SK-N-SH (cell line): ENCODE data around the gene ALCAM.

- RRBS, result no CpG with 5 or more reads among the region's 2 CpGs
CAGE:
- cytosol, long polyA plus RNA, result no peak
- long polyA plus RNA, result no peak
- nucleus, long polyA plus RNA, result no peak
Measured at GRCh38 chr3:101578049-101578538, 4.1 kb downstream of the PCNP start.

DNA sequence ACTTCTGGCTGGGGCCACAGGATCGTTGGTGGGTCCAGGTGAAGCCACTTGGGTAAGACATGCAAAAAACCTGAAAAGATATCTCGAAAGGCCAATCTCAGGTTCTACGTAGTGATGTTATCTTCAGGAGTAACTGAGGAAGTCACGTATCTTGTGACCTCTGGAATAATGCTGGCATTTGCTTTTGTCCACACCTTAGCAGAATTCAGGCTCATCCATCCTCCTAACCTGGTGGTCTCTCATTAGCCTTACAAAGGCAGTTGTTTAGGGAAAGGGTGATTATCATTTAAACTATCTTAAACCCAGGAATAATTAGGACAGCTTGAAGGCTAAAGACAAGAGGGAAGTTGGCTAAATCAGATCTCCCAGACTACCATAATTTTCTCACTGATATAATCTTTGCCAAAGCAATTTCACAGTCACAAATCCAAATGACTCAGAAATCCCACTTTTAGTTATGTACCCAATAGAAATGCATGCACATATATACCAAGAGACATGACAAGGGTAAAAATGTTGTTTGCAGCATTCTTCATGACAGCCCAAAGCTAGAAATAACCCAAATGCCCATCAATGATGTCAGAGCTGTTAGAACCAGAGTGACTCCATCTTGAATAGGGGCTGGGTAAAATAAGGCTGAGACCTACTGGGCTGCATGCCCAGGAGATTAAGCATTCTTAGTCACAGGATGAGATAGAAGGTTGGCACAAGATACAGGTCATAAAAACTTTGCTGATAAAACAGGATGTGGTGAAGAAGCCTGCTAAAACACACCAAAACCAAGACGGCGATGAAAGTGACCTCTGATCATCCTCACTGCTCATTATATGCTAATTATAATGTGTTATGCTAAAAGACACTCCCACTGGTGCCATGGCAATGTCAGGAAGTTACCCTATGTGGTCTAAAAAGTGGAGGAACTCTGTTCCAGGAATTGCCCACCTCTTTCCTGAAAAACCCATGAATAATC, 33.2 kb downstream of the ZBTB11 start:
- RRBS, result no CpG with 5 or more reads among the region's 6 CpGs
CAGE:
- cytosol, long polyA plus RNA, result no peak
- long polyA plus RNA, result no peak
- nucleus, long polyA plus RNA, result no peak

DNA sequence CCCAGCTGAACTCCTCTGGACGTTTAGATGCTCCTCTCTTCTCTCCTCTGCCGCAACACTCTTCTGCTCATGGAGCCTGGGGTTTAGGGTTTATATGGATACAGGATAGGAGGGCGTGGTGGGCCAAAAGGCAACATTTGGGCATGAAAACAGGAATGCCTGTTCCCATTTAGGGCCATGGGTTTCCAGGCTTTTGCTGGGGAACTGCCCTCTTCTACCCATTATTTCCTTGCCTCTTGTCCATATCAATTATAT, 28.0 kb downstream of the ZBTB11 start:
- RRBS, result no CpG with 5 or more reads among the region's 3 CpGs
CAGE:
- cytosol, long polyA plus RNA, result no peak
- long polyA plus RNA, result no peak
- nucleus, long polyA plus RNA, result no peak

- RRBS, result no CpG with 5 or more reads among the region's 17 CpGs
CAGE:
- cytosol, long polyA plus RNA, result no peak
- long polyA plus RNA, result no peak
- nucleus, long polyA plus RNA, result no peak
Measured at GRCh38 chr3:101725115-101725626, 757 bp downstream of the CEP97 start.

- RRBS, result no CpG with 5 or more reads among the region's 8 CpGs
CAGE:
- cytosol, long polyA plus RNA, result no peak
- long polyA plus RNA, result no peak
- nucleus, long polyA plus RNA, result no peak
Measured at GRCh38 chr3:101801227-101801864, 22.3 kb downstream of the NXPE3 start.

DNA sequence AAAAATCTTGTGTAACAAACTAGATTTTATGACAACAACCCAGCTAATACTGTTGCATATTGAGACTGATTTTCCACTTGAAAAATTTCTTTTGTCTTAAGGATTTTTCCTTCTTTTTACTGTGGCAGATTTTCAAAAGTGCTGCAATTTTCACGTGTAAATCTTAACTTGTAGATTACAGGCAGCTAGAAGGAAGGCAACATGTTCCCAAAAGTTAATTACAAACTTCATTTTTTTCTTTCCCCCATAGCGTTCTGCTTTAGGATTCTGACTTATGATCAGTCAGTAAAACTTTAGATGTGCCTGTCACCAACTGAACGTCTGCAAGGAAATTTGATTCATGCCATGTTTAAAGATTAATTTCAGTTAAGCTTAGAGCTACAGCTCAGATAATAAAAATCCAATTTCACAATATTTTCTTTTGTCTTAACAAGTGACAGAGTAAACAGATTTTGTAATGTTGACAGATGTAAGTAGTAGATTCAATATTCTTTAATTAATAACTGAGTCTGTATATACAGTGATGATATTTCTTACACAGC, 253.0 kb downstream of the NFKBIZ start:
- RRBS, result no CpG with 5 or more reads among the region's 3 CpGs
CAGE:
- cytosol, long polyA plus RNA, result no peak
- long polyA plus RNA, result no peak
- nucleus, long polyA plus RNA, result no peak

DNA sequence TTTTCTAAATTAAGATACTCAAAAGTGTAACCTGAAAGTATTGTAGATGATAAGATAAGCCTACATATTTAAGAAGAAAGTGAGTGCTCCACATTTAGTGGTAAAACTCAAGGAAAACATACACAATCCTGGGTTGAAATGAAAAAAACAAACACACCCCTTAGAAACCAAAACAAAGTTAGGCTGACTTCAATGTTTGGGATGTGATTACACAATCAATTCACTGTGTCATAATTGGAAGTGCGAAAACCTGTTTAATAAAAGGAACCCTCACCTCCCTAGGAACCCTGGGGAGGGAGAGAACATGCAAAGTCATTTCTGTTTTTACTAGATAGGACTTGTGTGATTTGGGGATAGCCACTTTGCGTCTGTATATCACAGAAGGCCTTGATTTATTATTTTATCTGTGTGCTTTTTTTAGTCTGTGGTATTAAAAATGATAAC, 274.9 kb downstream of the NFKBIZ start:
- RRBS, result no CpG with 5 or more reads among the region's 2 CpGs
CAGE:
- cytosol, long polyA plus RNA, result no peak
- long polyA plus RNA, result no peak
- nucleus, long polyA plus RNA, result no peak

GRCh38 chr3:102764891-102765143, 330.0 kb downstream of the ZPLD1 start:
CAGE:
- cytosol, long polyA plus RNA, result no peak
- long polyA plus RNA, result no peak
- nucleus, long polyA plus RNA, result no peak

DNA sequence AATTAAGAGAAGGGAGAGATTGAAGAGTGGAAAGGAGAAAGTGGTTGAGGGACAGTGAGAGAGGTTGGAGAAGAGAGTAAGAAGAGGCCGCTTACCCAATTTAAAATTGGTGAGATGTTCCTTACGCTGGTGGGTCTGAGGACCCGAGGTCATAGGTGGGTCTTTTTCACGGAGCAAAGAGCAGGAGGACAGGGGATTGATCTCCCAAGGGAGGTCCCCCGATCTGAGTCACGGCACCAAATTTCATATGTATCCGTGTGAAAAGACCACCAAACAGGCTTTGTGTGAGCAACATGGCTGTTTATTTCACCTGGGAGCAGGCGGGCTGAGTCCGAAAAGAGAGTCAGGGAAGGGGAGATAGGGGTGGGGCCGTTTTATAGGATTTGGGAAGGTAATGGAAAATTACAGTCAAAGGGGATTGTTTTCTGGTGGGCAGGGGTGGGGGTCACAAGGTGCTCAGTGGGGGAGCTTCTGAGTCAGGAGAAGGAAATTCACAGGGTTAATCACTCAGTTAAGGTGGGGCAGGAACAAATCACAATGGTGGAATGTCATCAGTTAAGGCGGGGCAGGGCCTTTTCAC, 921.5 kb upstream of the ALCAM start:
- RRBS, result no CpG with 5 or more reads among the region's 11 CpGs
CAGE:
- cytosol, long polyA plus RNA, result no peak
- long polyA plus RNA, result no peak
- nucleus, long polyA plus RNA, result no peak

DNA sequence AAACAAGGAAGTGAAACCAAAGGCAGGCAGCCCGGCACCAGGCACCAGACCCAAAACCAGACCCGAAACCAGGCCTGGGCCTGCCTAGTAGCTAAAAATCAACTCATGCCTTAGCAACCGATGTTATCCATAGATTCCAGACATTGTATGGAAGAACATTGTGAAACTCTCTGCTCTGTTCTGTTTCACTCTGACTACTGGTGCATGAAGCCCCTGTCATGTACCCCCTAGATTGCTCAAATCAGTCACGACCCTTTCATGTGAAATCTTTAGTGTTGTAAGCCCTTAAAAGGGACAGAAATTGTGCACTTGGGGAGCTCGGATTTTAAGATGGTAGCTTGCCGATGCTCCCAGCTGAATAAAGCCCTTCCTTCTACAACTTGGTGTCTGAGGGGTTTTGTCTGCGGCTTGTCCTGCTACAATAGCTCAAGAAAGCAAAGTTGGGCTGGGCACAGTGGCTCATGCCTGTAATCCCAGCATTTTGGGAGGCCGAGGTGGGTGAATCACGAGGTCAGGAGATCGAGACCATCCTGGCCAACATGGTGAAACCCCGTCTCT, 844.6 kb upstream of the ALCAM start:
- RRBS, result no CpG with 5 or more reads among the region's 11 CpGs
CAGE:
- cytosol, long polyA plus RNA, result no peak
- long polyA plus RNA, result no peak
- nucleus, long polyA plus RNA, result no peak

GRCh38 chr3:105366307-105367515, at the start of gene ALCAM:
Gene ALCAM, plus strand, starts transcription at chr3:105366909.
- RRBS, result 2% methylated on average over 10 of the region's 80 CpGs
CAGE:
- cytosol, long polyA plus RNA, result no peak
- long polyA plus RNA, result no peak
- nucleus, long polyA plus RNA, result no peak

DNA sequence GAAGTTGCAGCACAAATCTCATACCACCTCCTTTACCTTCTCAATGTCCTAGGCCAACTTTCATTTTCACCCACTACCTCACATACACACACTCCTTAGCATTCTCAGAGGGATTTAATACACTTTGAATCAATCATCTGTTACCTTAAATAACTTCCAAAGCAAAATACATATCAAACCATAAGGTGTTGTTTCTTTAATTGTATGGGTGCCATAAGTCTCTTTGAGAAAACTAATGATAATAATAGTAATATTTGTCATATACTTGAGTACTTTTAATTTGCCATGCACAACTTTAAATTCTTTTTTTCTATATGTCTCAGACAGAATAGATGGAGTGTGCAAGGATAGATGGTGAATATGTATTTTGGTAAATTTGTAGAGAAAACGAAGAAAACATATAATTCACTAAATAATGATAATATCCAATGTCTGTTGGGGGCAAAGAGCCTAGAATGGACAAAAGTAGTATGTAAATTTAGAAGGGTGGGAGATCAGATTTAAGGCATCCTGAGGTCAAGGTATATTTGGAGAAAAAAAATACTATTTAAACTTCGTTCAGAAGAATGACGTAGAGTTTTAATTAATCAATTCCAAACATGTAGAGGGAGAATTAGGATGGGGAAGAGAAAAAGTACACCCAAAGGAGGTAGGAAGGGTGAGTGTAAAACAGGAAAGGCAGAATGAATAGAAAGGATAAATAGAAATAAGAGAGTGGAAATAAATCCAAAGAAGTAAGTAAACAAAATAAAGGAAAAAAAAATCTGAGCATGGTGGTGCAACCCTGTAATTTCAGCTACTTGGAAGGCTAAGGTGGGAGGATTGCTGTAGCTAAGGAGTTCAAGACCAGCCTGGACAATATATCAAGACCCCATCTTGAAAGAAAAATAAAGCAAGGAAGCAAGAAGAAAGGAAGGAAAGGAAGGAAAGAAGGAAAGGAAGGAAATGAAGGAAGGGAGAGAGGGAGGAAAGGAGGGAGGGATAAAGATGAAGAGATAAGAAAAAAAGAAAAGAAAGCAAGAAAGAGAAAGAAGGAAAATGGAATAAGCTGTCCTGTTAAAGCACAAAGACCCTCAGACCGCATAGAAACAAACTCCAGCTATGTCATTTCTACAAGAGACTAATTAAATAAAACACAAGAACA, 84.0 kb downstream of the ALCAM start:
- RRBS, result no CpG with 5 or more reads among the region's 4 CpGs
CAGE:
- cytosol, long polyA plus RNA, result no peak
- long polyA plus RNA, result no peak
- nucleus, long polyA plus RNA, result start-site peak on the plus strand centred at position 698 of the sequence, 153 bp wide, 6 and 14 reads in 2 replicates

GRCh38 chr3:105534259-105534928, 167.7 kb downstream of the ALCAM start:
- RRBS, result no CpG with 5 or more reads among the region's 6 CpGs
CAGE:
- cytosol, long polyA plus RNA, result no peak
- long polyA plus RNA, result no peak
- nucleus, long polyA plus RNA, result no peak

GRCh38 chr3:105547172-105547764, 180.6 kb downstream of the ALCAM start:
- RRBS, result no CpG with 5 or more reads among the region's 6 CpGs
CAGE:
- cytosol, long polyA plus RNA, result no peak
- long polyA plus RNA, result no peak
- nucleus, long polyA plus RNA, result no peak

DNA sequence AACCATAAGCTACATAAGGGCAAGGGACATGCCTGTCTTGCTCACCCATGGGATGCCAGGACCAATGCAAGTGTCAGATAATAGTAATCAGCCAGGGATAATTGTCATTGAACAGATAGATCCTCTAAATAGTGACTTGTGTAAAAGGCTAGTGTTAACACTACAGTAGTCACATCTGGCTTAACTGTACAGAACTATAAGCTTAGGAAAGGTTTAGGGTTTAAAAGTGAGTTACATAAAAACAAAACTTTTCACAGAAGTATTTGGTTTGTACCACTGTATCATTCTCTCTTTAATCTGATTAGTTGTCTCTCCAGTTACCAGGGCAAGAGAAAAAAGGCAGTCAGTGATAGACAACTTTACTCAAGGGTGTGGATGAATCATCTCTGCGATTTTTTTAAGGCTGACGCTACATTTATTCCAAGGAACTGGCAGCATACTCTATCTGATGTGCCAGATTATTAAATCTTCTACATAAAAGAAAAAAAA, 122.0 kb downstream of the CBLB start:
- RRBS, result no CpG with 5 or more reads among the region's 2 CpGs
CAGE:
- cytosol, long polyA plus RNA, result no peak
- long polyA plus RNA, result no peak
- nucleus, long polyA plus RNA, result no peak

GRCh38 chr3:105805066-105805672, 63.6 kb downstream of the CBLB start:
- RRBS, result no CpG with 5 or more reads among the region's 6 CpGs
CAGE:
- cytosol, long polyA plus RNA, result no peak
- long polyA plus RNA, result no peak
- nucleus, long polyA plus RNA, result no peak

DNA sequence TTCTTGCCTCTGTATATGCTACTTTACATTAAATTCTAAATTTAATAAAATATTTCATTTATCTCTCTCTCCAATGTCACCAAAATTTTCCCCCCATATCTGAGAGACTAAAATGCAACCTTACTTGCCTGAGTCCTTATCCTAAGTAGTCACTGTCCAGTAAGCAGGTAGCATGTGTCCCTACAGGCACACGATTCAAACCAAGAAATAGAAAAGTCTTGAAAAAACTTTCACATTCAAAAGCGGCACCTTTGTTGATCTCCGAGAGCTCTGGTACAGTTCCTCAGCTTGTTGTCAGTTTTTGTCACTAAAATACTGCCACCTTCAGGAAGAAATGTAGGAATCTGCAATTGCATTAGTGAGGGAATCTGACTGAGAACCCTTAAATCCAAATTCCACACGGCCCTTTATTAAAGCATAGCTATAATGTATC, 43.8 kb downstream of the CCDC54 start:
- RRBS, result no CpG with 5 or more reads among the region's 4 CpGs
CAGE:
- cytosol, long polyA plus RNA, result no peak
- long polyA plus RNA, result no peak
- nucleus, long polyA plus RNA, result no peak

DNA sequence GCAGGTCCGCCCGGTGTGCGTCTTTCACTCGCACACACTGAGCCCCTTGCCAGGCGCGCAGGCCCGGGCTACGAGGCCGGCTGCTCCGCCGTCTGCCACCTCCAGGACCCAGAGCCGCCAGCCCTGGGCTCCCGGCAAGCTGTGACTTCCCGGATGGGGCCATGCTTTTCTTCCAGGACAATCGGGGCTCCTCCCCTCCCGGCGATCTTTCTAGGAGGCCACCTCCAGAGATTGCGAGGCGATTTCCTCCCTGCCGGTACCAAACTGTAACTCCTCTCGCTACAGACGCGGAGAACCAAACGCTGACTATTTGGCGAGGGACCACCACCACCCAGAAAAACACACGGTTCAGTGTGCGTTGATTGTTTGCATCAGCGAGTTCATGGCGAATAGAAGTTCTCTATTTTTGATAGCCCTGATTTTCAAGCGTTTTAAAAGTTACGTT, 54.5 kb downstream of the CCDC54 start:
- RRBS, result 2% methylated on average over 18 of the region's 31 CpGs
CAGE:
- cytosol, long polyA plus RNA, result no peak
- long polyA plus RNA, result no peak
- nucleus, long polyA plus RNA, result no peak

GRCh38 chr3:107956770-107957739, 133.8 kb downstream of the CD47 start:
- RRBS, result no CpG with 5 or more reads among the region's 10 CpGs
CAGE:
- cytosol, long polyA plus RNA, result no peak
- long polyA plus RNA, result no peak
- nucleus, long polyA plus RNA, result no peak

- RRBS, result no CpG with 5 or more reads among the region's 2 CpGs
CAGE:
- cytosol, long polyA plus RNA, result no peak
- long polyA plus RNA, result no peak
- nucleus, long polyA plus RNA, result no peak
Measured at GRCh38 chr3:108006975-108007360, 83.9 kb downstream of the CD47 start.